Right lobe of liver (tissue), 4 donors: Measurements from ENCODE around the genes RAX and CPLX4.

DNA sequence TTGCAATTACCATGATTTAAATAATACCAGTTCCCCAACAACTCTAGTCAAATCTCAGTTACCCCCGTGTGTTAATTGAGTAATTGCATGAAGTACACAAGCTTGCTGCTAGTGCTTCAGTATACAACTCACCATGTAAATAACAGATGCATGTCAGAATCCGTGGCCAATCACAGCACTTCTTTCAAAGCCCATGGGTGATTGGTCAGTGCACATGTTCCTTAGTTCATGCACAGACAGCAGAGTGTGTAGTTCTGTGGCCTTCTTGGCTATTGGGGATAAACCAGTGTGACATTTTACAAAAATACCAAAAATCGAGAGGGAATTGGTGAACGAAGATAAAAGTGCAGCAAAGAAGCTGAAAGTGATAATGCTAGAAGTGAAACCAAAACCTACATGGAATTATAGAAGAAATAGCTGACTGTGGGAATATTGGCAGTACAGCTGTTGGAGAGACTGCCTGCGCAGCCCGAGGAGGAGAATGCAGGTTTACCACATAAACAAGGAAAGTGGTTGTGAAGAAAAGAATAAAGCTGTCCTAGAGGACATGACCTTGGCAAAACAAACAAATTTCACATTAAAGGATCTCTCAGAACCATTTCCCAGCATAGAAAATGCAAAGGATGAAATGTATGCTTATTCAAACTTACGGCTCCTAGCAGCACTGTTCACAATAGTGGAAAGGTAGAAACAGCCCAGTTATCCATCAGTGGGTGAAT lies 59.5 kb downstream of the NEDD4L start:
- PRO-cap, 4 experiments, result peak in 4 of 4 experiments; most common plus-strand start position 438 of the sequence (in 4); most common minus-strand start position 483 of the sequence (in 1)
- RAMPAGE, long total RNA, 2 experiments, result no peak in any of the 2 experiments

DNA sequence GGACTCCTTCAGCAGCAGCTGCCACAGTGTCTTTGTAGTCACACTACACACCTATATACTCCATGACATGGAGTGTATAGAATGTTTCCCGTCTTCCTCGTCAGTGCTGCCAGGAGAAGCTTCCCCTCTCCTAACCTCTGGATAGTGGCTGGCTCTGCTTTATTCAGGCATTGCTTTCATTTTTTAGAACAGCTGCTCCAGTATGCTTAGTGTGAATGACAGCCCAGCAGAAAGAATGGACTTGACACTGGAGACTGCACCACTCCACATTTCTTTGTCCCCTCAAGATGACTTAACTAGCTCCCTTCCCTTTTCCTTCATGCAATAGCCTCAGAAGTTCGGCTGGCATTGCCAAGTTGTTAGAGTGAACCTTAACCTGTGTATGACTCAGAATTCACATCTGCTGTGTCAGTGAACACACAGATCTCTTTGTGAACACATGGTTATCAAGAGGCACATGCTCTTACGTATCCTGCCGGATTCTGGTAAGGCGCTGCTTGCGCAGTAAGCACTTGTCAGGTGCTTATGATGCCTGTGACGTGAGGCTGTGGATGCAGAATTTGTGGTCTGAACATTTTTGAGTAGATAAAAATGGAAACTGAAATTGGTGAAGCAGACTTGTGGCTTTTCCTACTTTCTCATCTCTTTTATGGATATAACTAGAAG lies 73.9 kb downstream of the NEDD4L start:
- PRO-cap, 4 experiments, result peak in 4 of 4 experiments; most common plus-strand start position 526 of the sequence (in 2); most common minus-strand start position 321 of the sequence (in 3)
- RAMPAGE, long total RNA, 2 experiments, result no peak in any of the 2 experiments

DNA sequence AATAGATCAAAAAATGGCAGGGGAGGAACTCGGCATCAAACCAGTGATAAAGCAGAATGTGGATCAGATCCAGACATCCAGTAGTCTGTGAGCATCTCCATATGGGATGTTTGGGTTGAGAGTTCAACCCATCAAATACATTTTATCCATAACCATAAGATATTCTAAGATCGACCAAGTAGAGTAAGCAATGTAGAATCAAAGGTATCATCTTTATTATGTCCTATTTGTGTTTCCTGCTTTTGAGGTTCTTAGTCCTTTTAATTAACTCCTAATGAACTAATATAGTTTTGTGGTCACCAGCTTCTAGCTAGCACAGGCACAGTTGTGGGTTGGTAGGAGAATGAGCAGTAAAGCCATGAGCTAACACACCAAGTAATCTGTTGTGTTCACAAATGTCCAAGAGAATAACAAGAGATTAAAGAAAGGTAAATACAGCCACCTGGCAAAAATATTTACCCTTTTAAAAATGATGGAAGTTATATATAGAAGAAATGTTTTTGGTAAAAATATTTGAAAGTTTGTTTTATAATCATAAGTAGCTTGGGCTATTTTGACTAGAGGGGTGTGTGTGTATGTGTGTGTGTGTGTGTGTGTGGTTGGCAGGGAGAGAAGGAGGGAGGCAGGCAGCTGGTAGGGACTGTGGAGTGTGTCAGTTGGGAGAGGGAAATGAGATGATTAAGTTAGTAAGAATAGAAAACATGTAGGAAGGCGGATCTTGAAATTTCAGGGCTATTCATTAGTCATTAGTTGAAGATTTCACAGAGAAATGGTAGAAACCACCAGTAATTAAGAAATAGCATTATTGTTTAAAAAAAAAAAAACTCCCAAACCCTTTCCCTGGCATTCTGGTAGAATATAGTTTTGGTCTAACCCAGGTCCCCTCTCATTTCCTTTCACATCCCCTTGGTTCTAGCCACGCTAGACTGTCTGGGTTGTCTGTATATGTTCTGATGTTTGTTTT lies 161.2 kb downstream of the NEDD4L start:
- PRO-cap, 4 experiments, result no peak in any of the 4 experiments
- RAMPAGE, long total RNA, 2 experiments, result no peak in any of the 2 experiments

GRCh38 chr18:58208266-58208706 lies 164.3 kb downstream of the NEDD4L start:
- PRO-cap, 4 experiments, result no peak in any of the 4 experiments
- RAMPAGE, long total RNA, 2 experiments, result no peak in any of the 2 experiments

GRCh38 chr18:58397189-58398031 lies 231.5 kb downstream of the ALPK2 start:
- PRO-cap, 4 experiments, result no peak in any of the 4 experiments
- RAMPAGE, long total RNA, 2 experiments, result no peak in any of the 2 experiments

- PRO-cap, 4 experiments, result no peak in any of the 4 experiments
- RAMPAGE, long total RNA, 2 experiments, result no peak in any of the 2 experiments
Observed at GRCh38 chr18:58593843-58594444, 34.9 kb downstream of the ALPK2 start.

GRCh38 chr18:58714122-58714797 lies 43.0 kb downstream of the MALT1 start:
- PRO-cap, 4 experiments, result no peak in any of the 4 experiments
- RAMPAGE, long total RNA, 2 experiments, result no peak in any of the 2 experiments

- PRO-cap, 4 experiments, result no peak in any of the 4 experiments
- RAMPAGE, long total RNA, 2 experiments, result no peak in any of the 2 experiments
Observed at GRCh38 chr18:58864570-58864684, 250 bp upstream of the ZNF532 start.

- PRO-cap, 4 experiments, result no peak in any of the 4 experiments
- RAMPAGE, long total RNA, 2 experiments, result no peak in any of the 2 experiments
Observed at GRCh38 chr18:58910821-58911302, 46.2 kb downstream of the ZNF532 start.

GRCh38 chr18:59026779-59027543 lies 112.7 kb upstream of the SEC11C start:
- PRO-cap, 4 experiments, result no peak in any of the 4 experiments
- RAMPAGE, long total RNA, 2 experiments, result no peak in any of the 2 experiments

GRCh38 chr18:59140459-59140965 lies 828 bp downstream of the SEC11C start:
- PRO-cap, 4 experiments, result peak in 1 of 4 experiments; most common minus-strand start chr18:59140652 (in 1)
- RAMPAGE, long total RNA, 2 experiments, result no peak in any of the 2 experiments

DNA sequence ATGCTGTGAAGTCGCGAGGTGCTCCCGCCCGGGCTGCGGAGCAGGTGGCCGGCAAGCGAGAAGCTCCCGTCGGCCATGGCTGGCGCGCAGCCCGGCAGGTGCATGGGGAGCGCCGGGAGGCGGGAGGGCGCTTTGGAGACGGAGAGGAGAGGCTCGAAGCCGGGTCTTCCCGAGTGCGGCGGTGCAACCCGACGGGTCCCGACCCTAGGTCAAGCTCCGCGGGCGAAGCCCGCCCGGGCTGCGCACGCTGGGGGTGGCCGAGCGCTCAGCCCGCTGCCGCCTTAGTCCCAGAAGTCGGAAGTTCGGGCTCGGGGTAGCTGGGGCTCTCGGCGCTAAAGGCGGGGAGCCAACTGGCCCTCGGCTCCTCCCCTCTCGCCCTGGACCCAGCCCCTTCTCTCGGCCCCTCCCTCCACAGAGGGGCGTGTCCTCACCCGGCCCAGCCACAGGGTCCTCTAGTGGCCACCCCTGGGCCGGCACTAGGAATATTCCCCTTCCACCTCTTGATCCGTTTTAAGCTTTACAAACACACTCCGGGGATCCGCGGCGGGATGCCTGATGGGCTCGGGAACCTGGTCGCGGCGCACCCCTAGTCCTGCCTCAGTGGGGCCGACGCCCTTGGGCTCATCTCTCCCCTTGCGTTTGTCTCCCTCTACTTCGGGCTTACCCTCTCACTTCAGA lies at the start of gene RAX:
RAX (minus strand) TSS at position 352 of the 678 bp plus-strand sequence.
- PRO-cap, 4 experiments, result no peak in any of the 4 experiments
- RAMPAGE, long total RNA, 2 experiments, result no peak in any of the 2 experiments

GRCh38 chr18:59318541-59319075 lies at the start of gene CPLX4:
CPLX4 (minus strand) TSS chr18:59318649.
- PRO-cap, 4 experiments, result no peak in any of the 4 experiments
- RAMPAGE, long total RNA, 2 experiments, result no peak in any of the 2 experiments

DNA sequence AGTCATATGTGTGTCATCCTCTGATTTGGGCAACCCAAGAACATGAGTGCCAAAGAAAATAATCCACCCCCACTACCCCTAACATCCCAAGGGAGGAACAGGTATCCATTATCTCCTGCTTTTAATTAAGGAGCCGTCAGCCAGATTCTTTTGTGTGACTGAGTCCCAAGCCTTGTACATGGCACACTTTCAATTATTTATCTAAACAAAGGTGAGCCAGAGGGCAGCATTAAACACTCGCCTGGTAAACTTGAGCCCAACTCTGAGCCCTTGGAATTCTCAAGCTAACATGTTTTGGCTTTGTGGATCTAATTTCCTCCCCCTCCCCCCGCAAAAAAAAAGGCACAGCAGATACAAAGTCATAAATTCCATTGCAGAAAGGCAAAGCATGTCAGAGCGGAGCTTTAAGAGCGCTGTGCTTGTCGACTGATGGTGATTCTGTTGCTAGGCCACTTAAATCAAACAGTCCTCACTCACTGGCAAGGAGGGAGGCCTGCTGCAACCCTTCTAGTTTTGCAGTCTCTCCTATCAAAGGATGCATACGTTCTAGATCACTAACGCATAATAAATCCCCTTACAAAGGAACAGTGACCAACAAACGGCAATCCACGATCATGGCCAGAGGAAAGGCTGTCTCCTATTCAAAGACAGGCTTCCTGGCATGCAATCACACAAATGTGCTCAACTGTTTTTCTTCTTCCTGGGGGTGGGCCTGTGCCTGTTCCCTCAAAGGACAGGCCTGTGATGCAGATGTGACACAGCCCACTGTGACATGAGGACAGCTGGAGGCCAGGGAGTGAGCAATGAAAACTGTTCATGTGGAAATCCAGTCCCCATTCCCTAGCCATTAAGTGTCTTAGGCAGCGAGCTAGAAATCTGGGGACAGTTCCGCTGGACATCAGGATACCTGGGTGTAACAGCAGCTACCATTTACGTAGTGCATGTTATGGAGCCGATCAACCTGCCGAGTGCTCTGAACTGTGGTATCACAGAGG lies 143.6 kb upstream of the LMAN1 start:
- PRO-cap, 4 experiments, result peak in 1 of 4 experiments; most common plus-strand start position 391 of the sequence (in 1)
- RAMPAGE, long total RNA, 2 experiments, result no peak in any of the 2 experiments

DNA sequence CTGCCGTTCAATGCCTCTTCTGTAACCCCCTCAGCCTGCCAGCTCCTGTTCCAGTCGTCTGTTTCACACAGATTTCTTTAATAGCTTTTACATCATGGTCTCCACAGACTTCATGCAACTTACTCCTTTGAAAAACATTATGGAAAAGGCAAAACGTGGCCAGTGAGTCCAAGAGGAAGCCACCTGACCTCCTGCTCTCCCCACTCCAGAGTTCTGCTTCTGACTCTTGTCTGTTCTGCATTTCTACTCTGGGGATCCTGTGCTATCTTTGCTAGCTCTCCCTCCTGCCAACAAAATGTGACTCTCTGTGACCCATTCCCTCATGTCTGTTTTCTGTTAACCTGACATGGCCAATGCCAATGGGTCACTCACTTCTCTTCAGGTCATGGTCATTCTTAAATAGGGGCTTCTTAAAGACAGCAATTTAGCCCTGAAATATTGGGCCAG lies 210.2 kb downstream of the CDH20 start:
- PRO-cap, 4 experiments, result no peak in any of the 4 experiments
- RAMPAGE, long total RNA, 2 experiments, result no peak in any of the 2 experiments

- PRO-cap, 4 experiments, result peak in 4 of 4 experiments; most common plus-strand start chr18:61735998 (in 2)
- RAMPAGE, long total RNA, 2 experiments, result start-site peak on the plus strand in 2 of 2 experiments, at chr18:61736009-61736022 at its widest, 31 to 71 reads per replicate
Observed at GRCh38 chr18:61735780-61736140, 157.0 kb downstream of the RNF152 start.

DNA sequence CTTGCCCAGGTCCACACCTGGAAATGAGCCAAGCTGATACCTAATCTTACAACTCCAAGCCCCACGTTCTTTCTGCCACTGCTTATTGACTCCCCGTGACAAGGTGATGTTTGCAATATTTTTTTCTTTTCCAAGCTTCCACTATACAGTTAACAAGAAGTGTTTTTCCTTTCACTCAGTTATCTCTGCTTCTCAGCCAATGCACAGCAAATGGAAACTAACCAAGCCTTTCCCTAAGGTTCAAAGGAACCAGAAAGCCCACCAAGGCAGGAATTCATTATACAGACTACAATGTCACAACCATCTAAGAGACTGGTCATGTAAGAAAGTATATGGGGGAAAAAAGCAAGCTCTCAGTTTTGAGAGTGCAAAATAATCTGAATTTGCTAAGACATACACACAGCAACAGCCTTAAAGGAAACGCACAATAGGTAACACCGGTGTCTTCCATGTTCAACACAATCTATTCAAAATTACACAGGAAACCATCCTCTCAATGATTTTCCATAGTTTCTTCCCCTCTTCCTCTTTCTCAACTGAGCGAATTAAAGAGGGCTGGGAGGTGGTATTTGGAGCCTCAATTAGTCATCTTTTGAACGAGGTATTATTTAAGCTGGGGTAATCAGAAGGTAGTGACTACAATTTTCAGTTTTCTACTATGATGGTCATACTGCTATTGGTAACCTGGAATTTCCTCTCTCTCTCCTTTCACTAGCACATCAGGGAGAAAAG lies 38.6 kb downstream of the RNF152 start:
- PRO-cap, 4 experiments, result no peak in any of the 4 experiments
- RAMPAGE, long total RNA, 2 experiments, result no peak in any of the 2 experiments

GRCh38 chr18:61896557-61897225 lies 3.9 kb upstream of the RNF152 start:
- PRO-cap, 4 experiments, result peak in 4 of 4 experiments; most common plus-strand start chr18:61896991 (in 4); most common minus-strand start chr18:61896892 (in 4)
- RAMPAGE, long total RNA, 2 experiments, result start-site peak on the plus strand in 1 of 2 experiments, at chr18:61896991-61897069 at its widest, 6 reads per replicate

GRCh38 chr18:62017856-62018585 lies 125.2 kb upstream of the RNF152 start:
- PRO-cap, 4 experiments, result no peak in any of the 4 experiments
- RAMPAGE, long total RNA, 2 experiments, result no peak in any of the 2 experiments

DNA sequence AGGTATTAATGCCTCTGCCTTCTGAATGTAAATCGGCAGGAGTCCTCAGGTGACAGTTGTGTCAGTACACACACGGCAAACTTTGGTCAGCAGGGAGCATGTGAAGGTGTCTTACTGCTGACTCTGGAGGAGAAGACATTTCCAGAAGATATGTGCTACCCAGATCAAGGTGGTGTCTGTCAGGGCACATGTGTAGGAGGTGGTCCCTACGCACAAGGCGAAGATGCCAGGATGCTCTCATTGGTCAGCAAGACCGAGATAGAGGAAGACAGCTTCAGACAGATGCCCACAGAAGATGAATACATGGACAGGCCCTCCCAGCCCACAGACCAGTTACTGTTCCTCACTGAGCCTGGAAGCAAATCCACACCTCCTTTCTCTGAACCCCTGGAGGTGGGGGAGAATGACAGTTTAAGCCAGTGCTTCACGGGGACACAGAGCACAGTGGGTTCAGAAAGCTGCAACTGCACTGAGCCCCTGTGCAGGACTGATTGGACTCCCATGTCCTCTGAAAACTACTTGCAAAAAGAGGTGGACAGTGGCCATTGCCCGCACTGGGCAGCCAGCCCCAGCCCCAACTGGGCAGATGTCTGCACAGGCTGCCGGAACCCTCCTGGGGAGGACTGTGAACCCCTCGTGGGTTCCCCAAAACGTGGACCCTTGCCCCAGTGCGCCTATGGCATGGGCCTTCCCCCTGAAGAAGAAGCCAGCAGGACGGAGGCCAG lies 43.7 kb downstream of the TNFRSF11A start:
- PRO-cap, 4 experiments, result no peak in any of the 4 experiments
- RAMPAGE, long total RNA, 2 experiments, result no peak in any of the 2 experiments